ENCODE measurements around a stretch of chr7.

- PRO-cap, 2 experiments: no peak in any of the 2 experiments
- RAMPAGE, long total RNA, 4 experiments: no peak in any of the 4 experiments
Observed at GRCh38 chr7:45108126-45109502, 2.9 kb downstream of the TBRG4 start.

DNA sequence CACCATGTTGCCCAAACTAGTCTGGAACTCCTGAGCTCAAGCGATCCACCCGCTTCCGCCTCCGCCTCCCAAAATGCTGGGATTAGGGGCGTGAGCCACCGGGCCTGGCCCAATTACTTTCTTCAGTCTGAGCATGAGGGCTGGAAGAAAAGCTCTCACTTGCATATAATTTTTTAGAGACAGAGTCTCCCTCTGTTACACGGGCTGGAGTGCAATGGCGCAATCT is 105.2 kb downstream of the CCDC201 start:
- PRO-cap, 2 experiments: no peak in any of the 2 experiments
- RAMPAGE, long total RNA, 4 experiments: no peak in any of the 4 experiments

DNA sequence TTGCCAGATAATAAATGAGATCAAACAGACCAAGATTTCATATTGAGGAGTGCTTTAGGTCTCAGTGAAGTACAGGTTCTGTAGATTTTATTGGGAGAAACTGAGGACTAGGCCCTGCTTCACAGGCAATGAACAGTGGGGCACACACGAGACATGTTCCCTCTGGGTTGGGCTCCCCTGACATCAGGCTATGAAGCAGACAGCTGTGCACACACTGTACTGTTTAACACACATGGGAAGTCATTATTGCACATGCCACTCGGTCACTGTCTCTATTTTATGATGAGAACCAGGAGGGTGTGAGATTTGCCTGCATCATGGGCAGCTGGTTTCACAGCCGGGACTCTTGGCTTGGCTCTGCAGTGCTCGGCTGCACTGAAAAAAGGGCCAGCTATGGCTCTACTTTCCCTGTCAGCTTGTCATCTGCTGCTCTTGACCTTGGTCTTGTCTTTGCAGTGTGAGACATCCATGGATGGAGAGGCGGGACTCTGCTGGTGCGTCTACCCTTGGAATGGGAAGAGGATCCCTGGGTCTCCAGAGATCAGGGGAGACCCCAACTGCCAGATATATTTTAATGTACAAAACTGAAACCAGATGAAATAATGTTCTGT is 4.3 kb downstream of the IGFBP1 start:
- PRO-cap, 2 experiments: no peak in any of the 2 experiments
- RAMPAGE, long total RNA, 4 experiments: no peak in any of the 4 experiments

- PRO-cap, 2 experiments: no peak in any of the 2 experiments
- RAMPAGE, long total RNA, 4 experiments: start-site peak on the minus strand in 1 of 4 experiments, at chr7:45912985-45913270 at its widest, 7 reads per replicate
Observed at GRCh38 chr7:45912845-45913861, 7.9 kb downstream of the IGFBP3 start.

DNA sequence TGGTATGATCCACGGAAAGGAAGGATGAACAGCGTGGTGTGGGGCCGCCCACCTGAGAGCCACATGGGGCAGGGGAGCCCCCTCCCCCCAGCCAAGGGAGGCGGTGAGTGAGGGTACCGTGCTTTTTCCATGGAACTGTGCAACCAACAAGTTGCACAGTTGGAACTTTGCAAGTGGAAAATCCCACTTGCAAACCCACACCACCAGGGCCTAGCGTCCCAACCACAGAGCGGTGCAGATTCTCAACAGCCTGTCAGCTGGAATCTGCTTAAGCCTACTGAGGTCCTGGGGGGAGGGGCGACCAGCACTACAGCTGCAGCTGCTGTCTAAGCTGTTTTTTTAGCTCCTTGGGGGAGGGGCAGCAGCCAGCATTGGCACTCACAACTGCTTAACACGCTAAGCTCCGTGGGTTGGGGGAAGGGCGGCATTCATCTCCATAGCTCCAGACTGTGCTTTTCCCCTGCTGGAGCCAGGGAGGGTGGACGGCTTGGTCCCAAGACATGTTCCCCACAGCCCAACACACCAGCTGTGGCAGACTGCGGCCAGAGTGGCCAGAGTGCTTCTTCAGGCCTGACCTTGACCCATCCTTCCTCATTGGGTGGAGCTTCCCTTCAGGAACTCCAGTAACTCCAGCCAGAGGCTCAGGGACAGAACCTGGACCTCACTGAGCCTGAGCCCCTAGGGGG is 94.3 kb upstream of the IGFBP3 start:
- PRO-cap, 2 experiments: no peak in any of the 2 experiments
- RAMPAGE, long total RNA, 4 experiments: no peak in any of the 4 experiments

DNA sequence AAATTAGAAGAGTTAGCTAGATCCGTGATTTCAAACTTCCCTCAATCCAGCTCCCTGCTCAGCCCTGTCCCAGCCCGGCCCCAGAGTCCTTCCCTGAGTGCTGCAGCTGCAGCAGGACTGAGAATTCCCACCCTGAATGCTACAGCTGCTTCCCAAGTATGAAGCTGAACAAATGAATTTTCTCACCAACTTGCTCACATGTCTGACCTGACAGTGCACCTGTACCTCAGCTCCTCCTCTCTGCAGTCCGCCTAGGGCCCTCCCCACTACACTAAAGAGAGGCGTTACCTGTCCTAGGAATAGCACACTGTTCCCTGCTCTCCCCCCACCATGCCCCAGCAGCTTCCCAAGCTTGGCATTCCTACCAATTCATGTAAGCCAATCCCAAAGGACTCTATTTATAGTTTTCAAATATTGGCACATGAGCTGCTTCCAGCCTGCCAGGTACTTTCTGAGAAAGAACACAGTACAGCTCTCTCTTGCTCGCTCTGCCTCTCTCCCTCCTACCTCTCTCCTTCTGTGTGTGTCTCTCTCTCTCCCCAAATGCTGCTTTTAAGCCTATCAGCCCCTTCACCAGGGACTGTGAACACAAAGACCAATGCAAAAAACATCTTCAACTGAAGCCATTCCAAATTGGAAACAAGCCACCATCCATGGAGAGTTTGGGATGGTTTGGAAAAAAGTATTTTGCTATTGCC is 400.1 kb downstream of the TNS3 start:
- PRO-cap, 2 experiments: no peak in any of the 2 experiments
- RAMPAGE, long total RNA, 4 experiments: no peak in any of the 4 experiments

GRCh38 chr7:47227682-47228442 is 354.0 kb downstream of the TNS3 start:
- PRO-cap, 2 experiments: no peak in any of the 2 experiments
- RAMPAGE, long total RNA, 4 experiments: no peak in any of the 4 experiments

DNA sequence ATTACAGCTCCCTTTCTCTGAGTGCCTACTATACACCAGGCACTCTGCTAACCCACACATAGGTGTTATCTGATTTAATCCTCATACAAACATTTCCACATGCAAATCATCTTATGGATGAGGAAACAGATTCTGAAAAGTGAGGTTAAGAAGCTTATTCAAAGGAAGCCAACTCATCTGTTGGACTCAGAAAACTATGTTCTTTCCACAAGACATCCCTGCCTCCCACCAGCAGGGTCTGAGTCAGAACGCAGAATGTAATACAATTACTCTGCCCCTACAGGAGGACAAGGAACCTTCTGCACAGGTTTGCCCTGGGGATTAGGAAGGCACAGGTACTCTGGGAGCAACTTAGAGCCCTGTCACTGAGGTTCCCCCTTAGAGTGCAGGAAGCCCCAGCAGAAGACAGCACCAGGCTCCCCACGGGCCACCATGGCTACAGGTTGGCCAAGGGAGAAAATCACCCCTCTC is 255.7 kb downstream of the TNS3 start:
- PRO-cap, 2 experiments: no peak in any of the 2 experiments
- RAMPAGE, long total RNA, 4 experiments: no peak in any of the 4 experiments

DNA sequence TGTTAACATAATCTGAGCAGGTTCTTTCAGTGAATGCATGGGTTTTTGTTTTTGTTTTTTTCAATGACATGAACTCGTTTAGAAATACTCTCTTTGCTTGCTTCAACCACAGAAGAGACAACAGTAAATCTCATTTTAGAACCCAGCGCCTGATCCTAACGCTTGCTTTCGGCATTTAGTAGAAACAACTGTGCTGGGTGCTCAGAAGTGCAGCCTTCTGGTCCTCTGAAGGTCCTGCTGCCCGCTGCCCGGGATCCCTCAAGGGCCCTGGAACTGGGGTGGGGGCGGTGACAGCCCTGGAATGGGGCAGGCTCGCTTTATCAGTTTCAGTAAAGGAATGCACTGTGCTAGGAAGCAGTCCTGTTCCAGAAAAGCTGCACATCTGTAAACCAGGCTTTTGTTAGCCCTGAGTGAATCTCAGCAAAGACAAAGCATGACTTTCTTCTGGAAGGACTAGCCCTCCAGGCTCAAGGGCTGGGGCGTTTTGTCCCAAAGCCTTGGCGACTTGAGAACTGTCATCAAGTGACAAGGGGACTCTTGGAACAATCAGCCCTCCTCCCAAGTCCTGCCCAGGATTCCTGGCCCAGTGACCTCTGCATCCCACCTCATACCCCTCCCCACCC is 254.6 kb downstream of the TNS3 start:
- PRO-cap, 2 experiments: no peak in any of the 2 experiments
- RAMPAGE, long total RNA, 4 experiments: no peak in any of the 4 experiments

DNA sequence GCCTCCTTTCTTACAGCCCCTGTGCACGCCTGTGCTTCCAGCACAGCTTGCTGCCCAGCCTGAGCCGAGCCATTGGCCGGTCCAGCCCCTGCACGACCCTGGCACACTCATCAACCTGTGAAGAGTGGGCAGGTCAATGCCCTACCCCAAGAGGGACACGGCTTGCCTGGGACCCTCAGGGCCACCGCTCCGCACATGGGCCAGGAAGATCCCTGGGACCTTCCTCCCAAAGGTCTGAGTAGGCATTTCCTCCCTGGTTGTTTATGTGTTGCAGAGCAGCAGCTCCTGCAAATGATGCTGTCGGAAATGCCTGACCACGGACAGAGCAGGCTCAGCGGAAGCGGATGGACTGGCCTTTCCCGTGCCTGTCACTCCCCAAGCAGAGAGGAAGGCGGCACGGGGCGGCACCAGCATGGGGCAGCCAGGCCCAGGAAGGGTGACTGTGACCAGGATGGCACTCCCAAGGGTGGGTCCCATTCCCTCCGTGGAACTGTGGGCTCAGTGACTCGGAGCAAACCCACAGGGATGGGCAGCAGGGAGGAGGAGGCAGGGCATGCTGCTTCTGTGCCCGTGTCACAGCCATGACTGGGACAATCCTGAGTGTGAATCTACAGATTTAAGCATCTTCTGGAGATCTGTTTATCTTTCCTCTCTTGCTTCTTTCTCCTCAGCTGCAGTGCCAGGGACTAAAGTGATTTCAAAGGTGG is 252.4 kb downstream of the TNS3 start:
- PRO-cap, 2 experiments: no peak in any of the 2 experiments
- RAMPAGE, long total RNA, 4 experiments: no peak in any of the 4 experiments

DNA sequence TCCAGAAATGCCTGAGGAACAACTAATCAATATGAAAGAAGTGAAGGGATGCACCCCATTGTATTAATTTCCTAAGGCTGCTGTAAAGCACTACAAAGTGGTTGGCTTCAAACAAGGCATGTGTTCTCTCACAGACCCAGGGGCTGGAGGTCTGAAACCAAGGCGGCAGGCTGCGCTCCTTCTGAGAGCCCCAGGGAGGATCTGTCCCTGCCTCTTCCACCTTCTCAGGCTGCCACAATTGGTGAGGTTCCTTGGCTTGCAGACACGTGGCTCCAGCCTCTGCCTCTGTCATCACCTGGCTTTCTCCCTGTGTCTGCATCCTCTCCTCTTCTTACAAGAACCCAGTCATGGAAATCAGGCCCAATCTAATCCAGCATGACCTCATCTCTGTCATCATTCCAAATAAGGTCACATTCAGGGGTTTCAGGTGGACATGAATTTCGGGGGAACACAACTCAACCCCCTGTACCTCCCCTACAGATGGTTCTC is 110.0 kb downstream of the TNS3 start:
- PRO-cap, 2 experiments: no peak in any of the 2 experiments
- RAMPAGE, long total RNA, 4 experiments: no peak in any of the 4 experiments

- PRO-cap, 2 experiments: peak in 2 of 2 experiments; most common plus-strand start chr7:47475371 (in 2)
- RAMPAGE, long total RNA, 4 experiments: no peak in any of the 4 experiments
Observed at GRCh38 chr7:47475090-47475669, 106.7 kb downstream of the TNS3 start.

GRCh38 chr7:47587297-47587906 is 5.5 kb upstream of the TNS3 start:
- PRO-cap, 2 experiments: no peak in any of the 2 experiments
- RAMPAGE, long total RNA, 4 experiments: no peak in any of the 4 experiments

DNA sequence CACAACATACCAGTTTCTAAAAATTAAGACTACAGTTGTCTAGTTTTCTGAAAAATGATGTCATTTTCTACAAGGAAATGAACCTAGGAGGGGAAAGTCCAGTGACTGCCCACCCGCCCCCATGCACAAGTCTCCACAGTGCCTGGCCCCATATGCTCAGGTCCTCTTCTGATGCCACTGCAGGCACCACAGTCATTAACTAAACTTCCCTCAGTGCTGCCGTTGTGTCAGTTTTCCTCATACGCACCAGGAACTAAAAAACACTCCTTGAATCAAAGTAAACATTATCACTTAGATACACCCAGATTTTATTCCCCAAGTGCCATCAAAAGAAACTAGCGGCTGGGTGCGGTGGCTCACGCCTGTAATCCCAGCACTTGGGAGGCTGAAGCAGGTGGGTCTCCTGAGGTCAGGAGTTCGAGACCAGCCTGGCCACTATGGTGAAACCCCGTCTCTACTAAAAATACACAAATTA is 6.9 kb upstream of the TNS3 start:
- PRO-cap, 2 experiments: no peak in any of the 2 experiments
- RAMPAGE, long total RNA, 4 experiments: no peak in any of the 4 experiments

DNA sequence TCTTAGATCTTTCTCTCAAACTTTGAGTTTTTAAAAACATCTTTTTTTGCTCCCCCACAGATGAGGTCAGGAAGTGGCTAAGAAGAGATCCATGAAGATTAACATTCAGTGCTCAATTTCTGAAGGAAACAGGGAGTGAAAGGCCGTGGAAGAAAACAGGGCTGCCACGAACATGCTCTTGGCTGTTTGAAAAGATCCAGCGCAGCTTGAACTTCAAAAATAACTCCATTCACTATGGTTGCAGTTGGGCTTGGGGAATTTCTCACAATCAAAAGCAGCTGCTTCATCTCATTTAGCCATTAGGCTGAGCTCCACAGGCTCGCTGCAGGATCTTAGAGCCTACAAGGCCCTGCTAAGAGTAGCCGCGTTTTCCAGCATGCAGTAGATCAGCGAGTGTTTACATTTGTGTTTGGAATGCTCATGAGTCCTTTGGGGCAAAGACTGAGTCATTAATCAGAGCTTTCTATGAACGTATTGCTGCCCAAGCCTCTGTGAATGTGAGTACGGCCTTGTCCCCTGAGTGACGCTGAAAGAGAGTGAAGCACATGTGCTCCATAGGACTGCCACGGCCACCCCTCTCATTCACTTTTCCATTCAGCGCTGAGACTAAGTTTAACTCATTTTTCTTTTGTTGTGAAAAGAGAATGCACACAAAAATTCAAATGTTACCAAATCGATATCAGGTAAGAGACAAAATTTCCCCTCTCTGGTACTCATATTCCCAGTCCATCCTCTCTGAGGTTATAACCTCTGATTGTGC is 41.3 kb upstream of the TNS3 start:
- PRO-cap, 2 experiments: no peak in any of the 2 experiments
- RAMPAGE, long total RNA, 4 experiments: no peak in any of the 4 experiments

GRCh38 chr7:47669327-47669934 is 87.5 kb upstream of the TNS3 start:
- PRO-cap, 2 experiments: no peak in any of the 2 experiments
- RAMPAGE, long total RNA, 4 experiments: no peak in any of the 4 experiments

GRCh38 chr7:47670175-47670459 is 88.2 kb upstream of the TNS3 start:
- PRO-cap, 2 experiments: no peak in any of the 2 experiments
- RAMPAGE, long total RNA, 4 experiments: no peak in any of the 4 experiments

GRCh38 chr7:47670627-47671660 is 89.0 kb upstream of the TNS3 start:
- PRO-cap, 2 experiments: no peak in any of the 2 experiments
- RAMPAGE, long total RNA, 4 experiments: no peak in any of the 4 experiments

GRCh38 chr7:47734088-47734688 is 152.3 kb upstream of the TNS3 start:
- PRO-cap, 2 experiments: no peak in any of the 2 experiments
- RAMPAGE, long total RNA, 4 experiments: no peak in any of the 4 experiments

DNA sequence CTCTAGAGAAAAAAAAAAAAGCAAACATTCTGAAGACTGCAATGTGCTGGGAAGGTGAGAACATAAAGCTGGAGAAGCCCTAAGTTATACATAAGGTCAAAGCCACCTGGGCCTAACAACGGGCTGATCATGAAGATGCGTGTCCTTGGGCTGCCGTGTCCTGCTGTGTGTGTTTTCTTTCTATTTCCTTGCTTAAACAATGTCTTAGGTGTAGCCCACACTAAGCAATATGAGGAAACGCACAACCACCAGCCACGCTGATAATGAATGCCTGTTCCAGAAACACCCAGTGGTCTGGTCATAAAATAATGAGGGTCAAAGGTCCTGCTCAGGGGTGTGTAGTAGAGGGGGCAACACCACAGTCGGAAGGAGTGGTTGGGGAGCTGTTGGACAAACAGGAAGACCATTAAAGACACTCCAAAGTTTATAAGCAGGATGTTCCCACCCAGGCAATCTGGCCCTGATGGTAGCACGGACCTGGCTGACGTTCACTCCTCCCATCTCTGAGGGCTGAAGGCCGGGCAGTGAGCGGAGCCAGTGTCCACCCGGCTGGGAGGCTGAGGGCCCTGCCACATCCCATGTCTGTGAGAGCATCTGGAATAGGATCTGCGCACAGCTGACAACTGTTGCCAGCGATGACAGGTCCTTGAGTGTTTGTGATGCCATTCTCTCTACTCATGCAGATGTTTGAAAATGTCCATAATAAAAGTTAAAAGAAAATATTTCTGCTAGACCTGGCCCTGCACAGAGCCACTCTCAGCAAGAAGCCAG is 7.8 kb downstream of the PKD1L1 start:
- PRO-cap, 2 experiments: peak in 2 of 2 experiments; most common plus-strand start position 331 of the sequence (in 1); most common minus-strand start position 165 of the sequence (in 1)
- RAMPAGE, long total RNA, 4 experiments: no peak in any of the 4 experiments